Endothelial cell of umbilical vein (primary cell): ENCODE results near the genes MAP4K2, MEN1, ATG2A, NAALADL1 and CDC42EP2.

GRCh38 chr11:64802771-64803939 is at the start of gene MAP4K2:
MAP4K2 (minus strand) TSS chr11:64803214.
- PRO-cap = unidirectional peak, minus-strand start at chr11:64802959; bidirectional peak, plus-strand start at chr11:64803302, minus-strand start at chr11:64803191; bidirectional peak, plus-strand start at chr11:64803771, minus-strand start at chr11:64803717
CAGE:
- cytosol, long polyA minus RNA = no peak
- cytosol, long polyA plus RNA = no peak
- long polyA plus RNA = no peak
- nucleus, long polyA minus RNA = start-site peak on the minus strand at chr11:64802922-64802938, 16 reads; start-site peak on the minus strand at chr11:64803169-64803174, 33 reads; start-site peak on the minus strand at chr11:64803626-64803683, 11 reads
- nucleus, long polyA plus RNA = no peak

GRCh38 chr11:64810271-64811325 is at the start of gene MEN1:
MEN1 (minus strand) TSS chr11:64810551.
- PRO-cap = bidirectional peak, plus-strand start at chr11:64810655, minus-strand start at chr11:64810686
CAGE:
- cytosol, long polyA minus RNA = start-site peak on the minus strand at chr11:64810532-64810551, 29 reads
- cytosol, long polyA plus RNA = start-site peak on the minus strand at chr11:64810530-64810537, 48 and 73 reads in 2 replicates
- long polyA plus RNA = no peak
- nucleus, long polyA minus RNA = start-site peak on the minus strand at chr11:64810532-64810554, 40 reads
- nucleus, long polyA plus RNA = start-site peak on the minus strand at chr11:64810532-64810539, 72 and 56 reads in 2 replicates

DNA sequence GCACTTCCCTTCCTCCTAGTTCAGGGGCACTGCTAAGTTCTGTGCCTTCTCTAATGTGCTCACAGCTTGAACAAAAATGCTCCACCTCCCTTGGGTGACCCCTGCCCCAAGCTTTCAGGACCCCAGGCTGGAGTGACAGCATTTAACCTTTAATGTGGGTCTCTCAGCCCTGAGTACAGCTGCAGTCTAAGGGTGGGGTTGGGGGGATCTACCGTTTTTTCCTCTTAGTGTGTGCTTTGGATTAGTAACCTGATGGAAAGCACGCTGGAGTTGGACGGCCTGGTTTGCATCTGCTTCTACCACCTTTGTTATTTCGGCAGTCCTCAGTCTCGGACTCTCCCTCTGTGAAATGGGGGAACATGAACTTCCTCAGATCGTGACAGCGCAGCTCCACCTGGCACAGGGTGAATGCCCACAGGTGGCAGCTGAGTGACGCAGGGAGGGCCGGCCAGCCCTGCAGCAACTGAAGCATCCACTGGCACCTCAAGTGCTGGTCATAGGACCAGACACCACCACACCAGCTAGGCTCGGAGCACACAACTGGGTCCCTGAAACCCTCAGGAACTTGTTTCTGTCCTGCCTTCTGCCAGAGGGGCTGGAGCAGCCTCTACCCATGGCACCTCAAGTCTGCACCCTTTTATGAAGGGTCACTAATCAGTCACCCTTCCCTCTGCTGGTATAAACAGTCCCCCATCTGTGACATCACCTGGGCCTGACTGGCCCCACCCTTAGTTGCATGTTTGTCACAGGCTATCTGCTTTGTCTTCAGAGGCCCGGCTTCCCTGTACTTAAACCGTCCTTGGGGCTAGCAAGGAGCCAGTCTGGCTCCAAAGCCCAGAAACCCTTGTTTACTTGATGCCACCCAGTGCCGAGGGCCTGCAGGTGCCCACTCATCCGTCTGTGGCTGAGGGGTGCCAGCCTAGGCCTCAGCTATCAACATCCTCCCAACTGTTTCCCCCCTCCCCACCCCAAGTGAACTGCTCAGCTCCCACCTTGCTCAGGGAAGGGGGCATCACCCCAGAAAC is 7.4 kb upstream of the CDC42BPG start:
- PRO-cap = no peak
CAGE:
- cytosol, long polyA minus RNA = no peak
- cytosol, long polyA plus RNA = no peak
- long polyA plus RNA = no peak
- nucleus, long polyA minus RNA = no peak
- nucleus, long polyA plus RNA = no peak

- PRO-cap = no peak
CAGE:
- cytosol, long polyA minus RNA = no peak
- cytosol, long polyA plus RNA = no peak
- long polyA plus RNA = no peak
- nucleus, long polyA minus RNA = no peak
- nucleus, long polyA plus RNA = no peak
These were observed 16.2 kb downstream of the ATG2A start for GRCh38 chr11:64900670-64901366.

- PRO-cap = no peak
CAGE:
- cytosol, long polyA minus RNA = no peak
- cytosol, long polyA plus RNA = no peak
- long polyA plus RNA = no peak
- nucleus, long polyA minus RNA = no peak
- nucleus, long polyA plus RNA = no peak
These were observed 8.7 kb downstream of the ATG2A start for GRCh38 chr11:64908295-64908688.

DNA sequence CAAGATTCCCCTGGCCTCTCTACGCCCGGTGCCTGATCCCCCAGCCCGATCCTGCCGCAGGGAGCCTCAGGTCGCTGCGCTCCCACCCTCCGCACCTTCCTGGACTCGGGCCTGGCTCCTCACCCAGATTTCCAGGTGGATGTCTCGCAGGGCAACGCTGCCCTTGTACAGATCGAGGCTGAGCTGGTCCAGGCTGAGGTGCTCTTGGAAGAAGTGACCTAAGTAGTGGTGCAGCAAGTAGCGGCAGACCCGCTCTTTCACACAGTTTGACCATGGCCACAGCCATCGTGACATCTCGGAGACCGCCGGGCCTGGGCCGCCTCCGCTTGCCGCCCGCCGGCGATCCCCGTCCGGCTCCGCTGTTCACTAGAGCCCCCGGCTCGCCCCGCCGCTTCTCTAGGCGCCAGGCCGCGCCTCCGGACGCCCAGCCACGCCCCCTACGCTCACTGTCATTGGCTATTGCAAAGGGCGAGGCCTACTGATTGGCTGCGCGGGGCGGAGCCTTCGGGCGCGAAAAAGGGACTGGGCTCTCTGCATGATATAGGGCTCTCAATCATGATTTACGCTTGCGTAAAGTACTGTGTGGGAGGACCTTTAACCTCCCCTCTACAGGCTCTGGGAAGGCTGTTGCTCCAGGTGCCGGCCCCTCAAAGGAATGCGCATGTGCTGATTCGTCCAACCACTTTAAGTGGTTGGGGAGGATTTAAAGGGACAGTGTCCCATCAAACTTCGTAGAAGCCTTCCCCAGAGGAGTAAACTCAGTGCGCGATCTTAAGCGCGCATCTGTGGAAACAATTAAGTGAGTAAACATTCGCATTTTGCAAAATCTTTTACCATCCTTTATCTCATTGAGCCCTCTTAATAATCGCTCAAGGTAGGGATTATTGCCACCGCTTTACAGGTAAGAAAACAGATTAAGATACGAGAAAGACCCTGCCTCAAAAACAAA is at the start of gene ATG2A:
ATG2A (minus strand) TSS at position 368 of the 949 bp plus-strand sequence.
- PRO-cap = bidirectional peak, plus-strand start at position 732 of the sequence, minus-strand start at position 368 of the sequence
CAGE:
- cytosol, long polyA minus RNA = no peak
- cytosol, long polyA plus RNA = no peak
- long polyA plus RNA = no peak
- nucleus, long polyA minus RNA = no peak
- nucleus, long polyA plus RNA = start-site peak on the plus strand centred at position 744 of the sequence, 61 bp wide, 20 and 29 reads in 2 replicates

GRCh38 chr11:64925688-64926221 is 1.3 kb downstream of the PPP2R5B start:
- PRO-cap = no peak
CAGE:
- cytosol, long polyA minus RNA = no peak
- cytosol, long polyA plus RNA = no peak
- long polyA plus RNA = no peak
- nucleus, long polyA minus RNA = no peak
- nucleus, long polyA plus RNA = no peak

DNA sequence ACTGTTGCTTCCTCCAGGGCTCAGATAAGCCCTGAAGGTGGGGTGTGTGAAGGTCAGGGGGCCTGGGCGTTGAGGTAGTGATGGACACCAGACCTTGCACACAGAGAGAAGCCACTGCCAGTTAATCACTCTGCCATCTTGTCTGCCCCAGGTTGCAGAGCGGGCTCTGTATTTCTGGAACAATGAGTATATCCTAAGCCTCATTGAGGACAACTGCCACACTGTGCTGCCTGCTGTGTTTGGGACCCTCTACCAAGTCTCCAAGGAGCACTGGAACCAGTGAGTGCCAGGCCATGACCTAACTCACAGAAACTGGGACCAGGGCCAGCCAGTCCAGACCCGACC is 3.1 kb downstream of the GPHA2 start:
- PRO-cap = no peak
CAGE:
- cytosol, long polyA minus RNA = no peak
- cytosol, long polyA plus RNA = no peak
- long polyA plus RNA = no peak
- nucleus, long polyA minus RNA = no peak
- nucleus, long polyA plus RNA = no peak

GRCh38 chr11:64996471-64996692 is 389 bp downstream of the BATF2 start:
- PRO-cap = no peak
CAGE:
- cytosol, long polyA minus RNA = no peak
- cytosol, long polyA plus RNA = no peak
- long polyA plus RNA = no peak
- nucleus, long polyA minus RNA = no peak
- nucleus, long polyA plus RNA = no peak

- PRO-cap = bidirectional peak, plus-strand start at chr11:65013743, minus-strand start at chr11:65013590
CAGE:
- cytosol, long polyA minus RNA = no peak
- cytosol, long polyA plus RNA = no peak
- long polyA plus RNA = no peak
- nucleus, long polyA minus RNA = no peak
- nucleus, long polyA plus RNA = no peak
These were observed 631 bp upstream of the ARL2 start for GRCh38 chr11:65013116-65013942.

- PRO-cap = no peak
CAGE:
- cytosol, long polyA minus RNA = no peak
- cytosol, long polyA plus RNA = no peak
- long polyA plus RNA = no peak
- nucleus, long polyA minus RNA = no peak
- nucleus, long polyA plus RNA = no peak
These were observed 3.4 kb downstream of the SAC3D1 start for GRCh38 chr11:65044404-65044789.

GRCh38 chr11:65058382-65058773 is at the start of gene NAALADL1:
NAALADL1 (minus strand) TSS chr11:65058553.
- PRO-cap = no peak
CAGE:
- cytosol, long polyA minus RNA = no peak
- cytosol, long polyA plus RNA = no peak
- long polyA plus RNA = no peak
- nucleus, long polyA minus RNA = no peak
- nucleus, long polyA plus RNA = no peak

DNA sequence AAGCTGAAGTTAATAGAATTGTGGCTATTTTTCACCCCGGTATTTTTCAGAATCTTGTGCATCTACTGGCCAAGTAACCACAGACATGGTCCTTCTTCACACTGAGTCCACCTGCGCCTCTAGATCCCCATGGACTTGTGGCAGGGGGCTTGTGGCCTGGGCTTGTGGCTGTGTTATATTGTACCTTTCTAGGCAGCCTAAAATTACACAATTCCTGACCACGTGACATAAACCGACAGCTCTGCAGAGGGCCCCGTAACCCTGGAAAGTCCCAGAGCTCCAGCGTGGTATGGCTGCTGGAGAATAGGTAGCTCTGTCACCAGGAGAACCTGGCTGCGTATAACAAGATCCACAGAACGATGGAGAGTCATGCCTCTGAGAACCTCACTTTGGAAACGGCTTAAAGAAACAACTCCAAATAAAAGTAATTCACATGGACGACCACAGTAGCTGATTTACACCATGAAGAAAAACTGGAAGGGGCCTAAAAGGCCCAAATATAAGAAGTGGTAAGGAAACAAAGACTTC is 11.0 kb upstream of the NAALADL1 start:
- PRO-cap = no peak
CAGE:
- cytosol, long polyA minus RNA = no peak
- cytosol, long polyA plus RNA = no peak
- long polyA plus RNA = no peak
- nucleus, long polyA minus RNA = no peak
- nucleus, long polyA plus RNA = no peak

GRCh38 chr11:65116057-65116303 is 1.5 kb downstream of the ZNHIT2 start:
- PRO-cap = no peak
CAGE:
- cytosol, long polyA minus RNA = no peak
- cytosol, long polyA plus RNA = no peak
- long polyA plus RNA = no peak
- nucleus, long polyA minus RNA = no peak
- nucleus, long polyA plus RNA = no peak

DNA sequence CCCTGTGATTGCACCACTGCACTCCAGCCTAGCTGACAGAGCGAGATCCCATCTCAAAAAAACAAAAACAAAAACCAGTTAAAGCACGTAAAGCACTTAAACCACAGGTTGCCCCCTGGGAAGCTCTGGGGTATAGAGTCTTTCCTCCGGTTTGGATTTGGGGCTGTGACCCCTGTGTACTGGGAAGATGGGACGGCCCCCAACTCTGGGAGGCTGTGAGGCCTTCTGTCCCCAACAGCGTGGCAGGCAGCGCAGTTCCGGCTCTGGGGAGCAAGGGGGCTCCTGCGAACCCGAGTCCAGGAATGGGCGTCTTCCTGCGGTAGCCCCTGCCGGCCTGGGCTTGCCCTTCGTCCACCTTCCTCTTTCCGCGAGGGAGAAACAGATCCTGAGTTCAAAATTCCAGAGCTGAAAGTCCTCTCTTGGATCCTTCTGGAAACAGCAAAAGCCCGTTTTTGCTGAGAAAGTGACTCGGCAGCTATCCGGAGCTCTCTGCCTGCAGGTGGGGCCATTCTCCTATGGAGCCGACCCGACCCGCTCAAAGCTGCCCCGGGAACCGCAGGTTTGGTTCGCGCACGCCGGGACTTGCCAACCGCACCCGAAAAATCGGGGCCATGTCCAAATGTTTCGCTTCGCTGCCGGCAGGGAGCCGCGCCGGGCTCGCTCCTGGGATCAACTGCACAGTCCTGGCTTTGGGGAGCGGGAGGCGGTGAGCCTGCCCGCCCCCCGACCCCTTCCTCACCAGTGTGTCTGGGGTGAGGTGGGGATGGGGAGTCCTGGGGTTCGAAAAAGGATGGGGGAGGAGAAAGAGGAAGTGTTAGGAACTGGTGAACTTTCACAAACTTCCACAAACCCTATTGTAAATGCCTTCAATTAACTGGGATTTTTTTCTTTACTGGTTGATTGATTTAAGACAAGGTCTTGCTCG is 36.2 kb upstream of the POLA2 start:
- PRO-cap = bidirectional peak, plus-strand start at position 538 of the sequence, minus-strand start at position 439 of the sequence
CAGE:
- cytosol, long polyA minus RNA = no peak
- cytosol, long polyA plus RNA = no peak
- long polyA plus RNA = no peak
- nucleus, long polyA minus RNA = no peak
- nucleus, long polyA plus RNA = no peak

DNA sequence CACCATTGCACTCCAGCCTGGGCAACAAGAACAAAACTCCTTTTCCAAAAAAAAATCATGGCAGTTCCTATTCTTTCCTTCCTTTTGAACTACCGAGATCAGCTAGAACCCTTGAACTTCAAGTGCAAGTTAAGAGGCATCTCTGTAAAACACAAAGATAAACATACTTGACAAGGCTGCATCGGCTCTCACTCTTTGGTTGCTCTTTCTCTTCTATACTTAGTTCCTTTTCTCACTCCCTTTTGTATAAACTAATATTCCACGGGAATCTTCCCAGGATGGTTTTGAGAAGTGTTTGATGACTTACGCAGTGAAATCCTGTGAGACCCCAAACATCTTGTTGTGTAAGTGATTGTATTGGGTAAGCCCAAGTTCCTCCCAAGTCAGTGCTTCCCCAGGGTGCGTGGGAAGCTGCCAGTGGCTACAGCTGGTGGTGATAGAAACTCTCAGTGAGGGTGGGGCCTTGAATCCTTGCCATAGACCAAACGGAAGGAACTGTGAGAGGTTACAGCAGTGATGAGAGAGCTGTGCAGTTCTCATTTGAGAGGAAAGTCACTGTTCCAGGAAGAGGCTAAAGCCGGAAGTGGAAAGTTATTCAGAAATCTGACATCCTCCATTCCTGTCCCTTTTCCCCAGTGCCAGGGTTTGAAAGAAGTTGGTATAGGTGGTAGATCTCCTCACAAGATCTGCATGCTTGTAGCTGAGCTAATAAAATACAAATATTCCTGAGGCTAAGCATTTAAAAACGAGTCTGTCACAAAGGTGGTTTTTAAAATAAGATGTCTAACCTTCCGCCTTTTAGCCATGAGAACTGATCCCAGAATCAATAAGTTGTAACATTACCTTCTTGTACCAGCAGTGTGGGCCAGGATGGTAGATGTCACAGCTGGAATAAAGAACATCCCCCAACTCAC is 23.9 kb upstream of the CDC42EP2 start:
- PRO-cap = bidirectional peak, plus-strand start at position 539 of the sequence, minus-strand start at position 406 of the sequence
CAGE:
- cytosol, long polyA minus RNA = no peak
- cytosol, long polyA plus RNA = no peak
- long polyA plus RNA = no peak
- nucleus, long polyA minus RNA = start-site peak on the minus strand centred at position 257 of the sequence, 81 bp wide, 12 reads; start-site peak on the minus strand centred at position 359 of the sequence, 11 bp wide, 7 reads
- nucleus, long polyA plus RNA = no peak

GRCh38 chr11:65295037-65295817 is 19.4 kb upstream of the CDC42EP2 start:
- PRO-cap = no peak
CAGE:
- cytosol, long polyA minus RNA = no peak
- cytosol, long polyA plus RNA = no peak
- long polyA plus RNA = no peak
- nucleus, long polyA minus RNA = no peak
- nucleus, long polyA plus RNA = no peak

GRCh38 chr11:65314279-65315178 is at the start of gene CDC42EP2:
CDC42EP2 (plus strand) TSS chr11:65314866.
- PRO-cap = bidirectional peak, plus-strand start at chr11:65314866, minus-strand start at chr11:65314737; bidirectional peak, plus-strand start at chr11:65315108, minus-strand start at chr11:65315071
CAGE:
- cytosol, long polyA minus RNA = start-site peak on the plus strand at chr11:65314893-65314913, 33 reads
- cytosol, long polyA plus RNA = start-site peak on the plus strand at chr11:65314884-65314915, 301 and 271 reads in 2 replicates
- long polyA plus RNA = start-site peak on the plus strand at chr11:65314861-65314921, 297 and 386 reads in 2 replicates
- nucleus, long polyA minus RNA = start-site peak on the plus strand at chr11:65314884-65314921, 314 reads
- nucleus, long polyA plus RNA = no peak

GRCh38 chr11:65353608-65354306 is 794 bp upstream of the TIGD3 start:
- PRO-cap = no peak
CAGE:
- cytosol, long polyA minus RNA = no peak
- cytosol, long polyA plus RNA = no peak
- long polyA plus RNA = no peak
- nucleus, long polyA minus RNA = no peak
- nucleus, long polyA plus RNA = no peak

- PRO-cap = no peak
CAGE:
- cytosol, long polyA minus RNA = no peak
- cytosol, long polyA plus RNA = no peak
- long polyA plus RNA = no peak
- nucleus, long polyA minus RNA = start-site peak on the minus strand at chr11:65438358-65438611, 10 reads
- nucleus, long polyA plus RNA = no peak
These were observed 52.0 kb downstream of the FRMD8 start for GRCh38 chr11:65438368-65438843.